Measurements from ENCODE around the genes PRR23E, TPRA1 and MGLL.

DNA sequence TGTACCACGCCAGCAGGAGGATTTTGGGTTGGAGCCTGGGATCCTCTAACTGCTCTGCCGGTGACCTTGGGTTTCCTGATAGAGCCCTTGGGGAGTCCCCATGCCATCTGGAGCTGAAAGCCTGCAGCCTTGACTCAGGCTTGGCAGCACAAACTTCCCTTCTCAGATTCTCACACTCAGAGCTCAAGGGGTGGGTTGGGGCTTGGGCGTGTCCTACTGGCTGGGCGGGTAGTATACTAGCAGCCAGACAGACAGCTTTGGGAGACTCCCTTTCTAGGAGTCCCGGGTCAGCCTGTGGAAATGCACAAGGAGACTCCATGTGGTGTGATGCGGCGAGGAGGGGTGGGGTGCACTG, 21.7 kb upstream of the PLXNA1 start:
- RRBS, 2 experiments: no CpG with 5 or more reads among the region's 7 CpGs

DNA sequence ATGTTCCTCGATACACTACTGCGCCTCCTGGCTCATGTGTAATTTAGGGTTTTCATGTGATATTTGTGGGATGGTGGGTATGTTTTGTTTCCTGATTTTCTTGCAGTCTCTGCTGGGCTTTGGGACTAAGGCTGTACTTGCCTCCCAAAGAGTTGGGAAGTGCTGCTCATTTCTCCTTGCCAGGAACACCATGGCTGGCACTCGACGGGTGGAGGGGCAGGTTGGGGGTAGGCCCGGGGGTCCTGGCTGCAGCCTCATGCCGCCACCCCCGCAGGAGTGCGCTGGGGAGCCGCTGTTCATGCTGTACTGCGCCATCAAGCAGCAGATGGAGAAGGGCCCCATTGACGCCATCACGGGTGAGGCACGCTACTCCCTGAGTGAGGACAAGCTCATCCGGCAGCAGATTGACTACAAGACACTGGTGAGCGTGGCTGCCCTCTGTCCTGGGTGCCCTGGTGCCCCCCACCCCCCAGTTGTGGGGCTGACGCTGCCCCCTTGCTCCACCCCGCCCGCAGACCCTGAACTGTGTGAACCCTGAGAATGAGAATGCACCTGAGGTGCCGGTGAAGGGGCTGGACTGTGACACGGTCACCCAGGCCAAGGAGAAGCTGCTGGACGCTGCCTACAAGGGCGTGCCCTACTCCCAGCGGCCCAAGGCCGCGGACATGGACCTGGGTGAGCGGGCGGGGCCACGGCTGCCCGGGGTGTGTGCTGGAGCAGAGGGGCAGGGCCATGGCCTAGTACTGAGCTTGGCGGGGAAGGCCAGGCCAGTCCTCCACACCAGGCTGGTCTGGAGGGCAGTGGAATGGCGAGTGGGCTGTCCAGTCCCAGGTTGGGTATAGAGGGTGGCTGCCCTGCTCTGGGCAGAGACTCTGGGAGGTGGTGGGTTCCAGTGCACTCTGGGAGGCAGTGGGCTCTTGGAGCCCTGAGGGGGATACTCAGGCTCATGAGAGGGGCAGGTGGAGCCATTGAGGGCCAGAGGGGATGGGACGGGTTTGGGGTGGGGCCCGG, 45.1 kb downstream of the PLXNA1 start:
- RRBS, 2 experiments: no CpG with 5 or more reads among the region's 33 CpGs

DNA sequence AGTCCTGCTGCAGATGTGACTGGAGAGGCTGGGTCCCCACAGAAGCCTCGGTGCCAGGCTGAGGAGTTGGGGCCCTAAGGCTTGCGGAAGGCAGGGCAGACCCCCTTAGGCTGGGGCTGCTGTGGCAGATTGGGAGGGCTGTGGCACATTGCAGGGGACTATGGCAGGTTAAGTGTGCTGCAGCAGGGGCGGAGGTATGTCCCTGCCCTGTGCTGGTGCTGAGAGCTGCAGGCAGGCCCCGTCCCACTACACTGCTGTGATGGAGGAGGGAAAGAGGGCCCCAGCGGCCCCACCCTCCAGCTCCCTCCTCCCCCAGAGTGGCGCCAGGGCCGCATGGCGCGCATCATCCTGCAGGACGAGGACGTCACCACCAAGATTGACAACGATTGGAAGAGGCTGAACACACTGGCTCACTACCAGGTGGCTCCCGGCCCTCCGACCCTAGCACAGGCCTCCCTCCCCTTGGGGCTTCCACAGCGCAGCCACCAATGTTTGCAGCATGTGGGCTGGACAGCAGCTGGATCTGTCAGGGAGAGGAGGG, 45.8 kb downstream of the PLXNA1 start:
- RRBS, 2 experiments: no CpG with 5 or more reads among the region's 15 CpGs

DNA sequence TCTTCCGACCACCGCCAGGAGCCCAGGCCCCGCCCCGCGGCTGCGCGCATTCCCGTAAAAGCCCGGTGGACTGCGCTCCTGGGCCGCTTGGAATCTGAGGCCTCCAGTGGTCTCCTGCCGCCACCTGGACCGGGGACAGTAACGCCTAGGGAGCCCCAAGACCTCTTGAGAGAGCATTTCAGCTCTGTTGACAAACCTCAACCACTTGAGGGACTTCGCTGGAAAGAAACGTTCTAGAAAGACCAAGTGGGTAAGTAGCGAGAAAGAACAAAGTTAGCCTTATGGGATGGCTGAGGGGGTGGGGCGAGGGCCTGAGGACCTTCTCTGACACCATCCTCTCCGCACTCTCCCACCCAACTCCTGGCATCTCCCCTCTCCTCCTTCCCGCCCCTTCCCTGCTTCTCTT, at the start of gene PRR23E:
Gene PRR23E (plus strand): TSS at position 106 of the 406 bp plus-strand sequence.
- RRBS, 2 experiments: 86 to 87% methylated on average over 11 of the region's 20 CpGs

DNA sequence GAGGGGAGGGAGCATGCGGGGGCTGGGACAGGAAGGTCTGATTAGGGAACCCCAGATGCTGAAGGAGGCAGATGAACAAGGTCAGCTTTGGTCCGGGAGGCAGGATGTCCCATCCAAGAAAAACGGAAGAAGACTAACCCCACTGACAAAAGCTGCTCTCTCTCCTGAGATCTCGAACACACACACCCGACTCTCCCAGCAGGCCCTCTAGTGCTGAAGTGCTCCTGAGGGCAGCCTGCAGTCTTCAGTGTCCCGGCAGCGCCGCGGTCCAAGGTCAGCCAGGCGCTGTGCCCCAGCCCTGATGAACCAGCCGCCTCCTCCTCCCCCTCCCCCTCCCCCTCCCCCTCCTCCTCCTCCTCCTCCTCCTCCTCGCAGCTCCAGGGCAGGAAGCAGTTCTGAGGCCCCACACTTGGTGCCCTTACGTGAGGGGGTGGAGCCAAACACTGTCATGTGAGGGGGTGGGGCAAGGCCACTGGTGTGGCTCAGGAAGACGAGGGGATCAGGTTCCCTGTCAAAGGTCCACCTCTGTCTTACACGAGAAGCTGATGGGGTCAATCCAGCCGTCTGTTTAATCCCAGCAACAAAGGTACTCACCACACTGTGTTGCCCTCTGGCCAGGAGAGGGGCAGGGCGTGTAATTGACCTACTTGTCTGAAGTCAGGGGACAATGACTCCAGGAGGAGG, 34.1 kb downstream of the PRR23E start:
- RRBS, 2 experiments: no CpG with 5 or more reads among the region's 17 CpGs

GRCh38 chr3:127573144-127574095, 17.1 kb downstream of the TPRA1 start:
- RRBS, 2 experiments: 90 to 93% methylated on average over 6 of the region's 18 CpGs

DNA sequence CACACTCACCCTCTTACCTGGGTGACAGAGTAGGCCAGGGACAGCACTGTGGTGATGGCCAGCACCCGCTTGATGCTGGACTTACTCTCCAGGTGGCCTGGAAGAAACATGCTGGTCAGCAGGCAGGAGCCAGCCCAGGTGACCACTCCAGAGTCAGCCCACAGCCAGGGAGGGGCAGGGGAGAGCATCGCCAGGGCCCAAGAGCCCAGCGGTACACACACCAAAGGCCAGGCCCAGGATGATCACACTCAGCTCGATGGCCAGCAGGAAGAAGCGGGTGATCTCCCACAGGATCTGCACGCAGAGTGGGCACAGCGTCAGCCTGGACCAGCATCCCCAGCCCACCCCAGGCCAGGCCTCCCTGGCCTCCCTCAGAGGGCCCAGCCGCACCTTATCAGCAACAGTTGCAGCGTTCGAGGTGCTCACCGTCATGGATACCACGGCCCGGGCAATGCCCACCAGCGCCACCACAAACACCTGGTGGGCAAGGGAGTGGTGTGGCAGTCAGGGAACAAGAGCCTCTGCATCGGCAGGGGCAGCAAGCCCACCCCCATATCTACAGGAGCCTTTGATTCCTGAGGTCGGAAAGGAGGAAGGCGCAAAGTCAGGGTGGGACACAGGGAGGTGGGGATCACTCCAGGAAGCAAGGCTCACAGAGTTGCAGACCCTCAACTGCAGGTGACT, 13.8 kb downstream of the TPRA1 start:
- RRBS, 2 experiments: no CpG with 5 or more reads among the region's 17 CpGs

DNA sequence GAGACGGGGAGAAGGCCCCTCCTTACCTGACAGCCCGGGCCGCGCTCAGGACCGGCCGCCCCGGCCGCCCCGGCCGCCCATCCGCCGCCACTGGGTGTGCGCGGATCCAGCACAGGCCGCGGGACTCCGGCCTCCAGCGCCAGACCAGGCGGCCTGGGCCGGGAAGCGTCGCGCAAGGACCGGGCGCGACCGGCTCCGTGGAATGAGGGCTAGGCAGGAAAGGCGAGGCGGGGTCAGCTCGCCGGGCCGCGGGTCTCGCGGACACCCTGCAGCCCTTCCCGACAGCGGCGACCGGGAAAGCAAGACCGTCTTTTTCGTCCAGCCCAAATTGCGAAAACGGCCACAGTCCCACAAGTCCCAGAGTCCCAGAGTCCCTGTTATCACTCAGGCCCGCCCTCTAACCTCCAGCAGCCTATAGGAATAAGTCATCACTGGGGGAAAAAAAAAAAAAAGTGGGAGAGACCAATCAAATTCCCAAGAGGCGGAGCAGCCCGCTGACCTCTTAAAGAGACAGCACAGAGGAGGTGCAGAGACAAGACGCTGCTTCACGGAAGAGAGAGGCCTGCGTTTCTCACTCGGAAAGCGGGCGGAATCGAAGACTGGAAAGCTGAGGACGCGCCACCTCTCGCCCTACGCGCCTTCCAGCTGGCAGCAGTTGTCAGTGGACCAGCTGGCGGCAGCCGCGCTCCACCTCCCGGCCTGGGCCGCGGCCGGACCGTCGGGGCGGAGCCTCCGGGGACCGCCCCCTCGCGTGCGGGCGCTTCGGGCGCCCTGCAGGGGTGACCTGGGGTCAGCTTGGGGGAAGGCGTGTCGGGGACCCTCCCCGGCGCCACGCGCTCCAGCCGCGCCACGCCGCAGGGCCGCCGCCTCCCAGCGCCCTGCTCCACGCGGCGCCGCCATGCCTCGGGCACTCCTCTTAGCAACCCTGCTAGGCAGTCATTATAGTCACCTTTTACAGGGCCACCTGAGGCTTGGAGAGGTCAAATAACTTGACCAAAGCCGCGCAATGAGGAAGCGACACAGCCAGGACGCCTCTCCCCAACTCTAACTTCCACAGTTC, at the start of gene TPRA1:
Gene TPRA1 (minus strand): TSS at position 350 of the 1,060 bp plus-strand sequence.
- RRBS, 2 experiments: 1 to 2% methylated on average over 36 of the region's 99 CpGs

- RRBS, 2 experiments: no CpG with 5 or more reads among the region's 8 CpGs
Observed at GRCh38 chr3:127735814-127736627, 63.3 kb downstream of the ABTB1 start.

DNA sequence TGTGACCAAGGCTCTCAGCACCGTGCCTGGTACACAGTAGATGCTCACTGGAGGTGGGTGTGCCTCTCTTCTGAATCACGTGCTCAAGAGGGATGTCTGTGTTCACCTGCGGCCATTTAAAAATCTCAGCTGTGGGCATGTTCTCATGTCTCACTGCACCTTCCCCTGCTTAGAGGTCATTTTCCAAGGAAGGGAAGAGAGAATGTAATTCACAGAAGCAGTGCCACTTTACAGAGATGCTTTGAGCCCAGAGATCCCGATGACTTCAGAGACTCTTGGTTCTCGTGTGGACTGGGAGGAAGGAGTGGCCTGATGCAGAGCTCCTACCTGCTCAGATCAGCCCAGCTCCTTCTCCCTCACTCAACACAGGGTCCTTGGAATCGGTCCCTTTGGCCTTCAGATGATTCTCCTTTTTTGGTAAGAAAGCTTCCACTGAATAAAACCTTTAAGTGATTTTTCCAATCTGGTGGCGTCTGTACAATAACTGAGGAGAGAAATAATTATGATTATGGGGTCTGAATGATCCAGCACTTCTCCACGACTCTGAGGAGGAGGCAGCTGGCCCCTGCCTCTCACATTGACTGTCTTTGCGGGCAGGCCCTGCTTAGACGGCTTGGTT, 62.8 kb downstream of the MGLL start:
- RRBS, 2 experiments: no CpG with 5 or more reads among the region's 10 CpGs

DNA sequence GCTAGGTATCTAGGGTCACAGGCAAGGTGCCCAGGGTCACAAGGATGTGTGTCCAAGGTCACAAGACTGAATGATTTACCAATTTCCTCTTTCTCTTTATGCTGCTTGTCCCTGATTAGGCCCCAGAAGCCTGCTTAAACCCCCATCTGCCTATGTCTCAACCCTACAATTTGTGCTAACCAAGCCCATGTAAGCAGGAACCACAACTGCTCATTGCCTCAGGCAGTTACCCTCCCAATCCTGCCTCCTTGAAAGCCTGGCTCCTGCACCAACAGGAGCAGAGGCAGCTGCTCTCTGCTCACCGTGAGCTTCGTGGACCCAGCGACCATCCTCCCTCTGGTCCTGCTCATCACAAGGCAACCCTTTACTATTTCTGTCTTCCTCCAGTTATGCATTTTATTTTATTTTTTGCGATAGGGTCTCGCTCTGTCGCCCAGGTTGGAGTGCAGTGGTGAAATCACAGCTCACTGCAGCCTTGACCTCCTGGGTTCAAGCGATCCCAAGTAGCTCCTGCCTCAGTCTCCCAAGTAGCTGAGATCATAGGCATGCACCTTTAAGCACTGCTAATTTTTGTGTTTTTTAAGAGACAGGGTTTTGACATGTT, 51.3 kb downstream of the MGLL start:
- RRBS, 2 experiments: no CpG with 5 or more reads among the region's 7 CpGs

DNA sequence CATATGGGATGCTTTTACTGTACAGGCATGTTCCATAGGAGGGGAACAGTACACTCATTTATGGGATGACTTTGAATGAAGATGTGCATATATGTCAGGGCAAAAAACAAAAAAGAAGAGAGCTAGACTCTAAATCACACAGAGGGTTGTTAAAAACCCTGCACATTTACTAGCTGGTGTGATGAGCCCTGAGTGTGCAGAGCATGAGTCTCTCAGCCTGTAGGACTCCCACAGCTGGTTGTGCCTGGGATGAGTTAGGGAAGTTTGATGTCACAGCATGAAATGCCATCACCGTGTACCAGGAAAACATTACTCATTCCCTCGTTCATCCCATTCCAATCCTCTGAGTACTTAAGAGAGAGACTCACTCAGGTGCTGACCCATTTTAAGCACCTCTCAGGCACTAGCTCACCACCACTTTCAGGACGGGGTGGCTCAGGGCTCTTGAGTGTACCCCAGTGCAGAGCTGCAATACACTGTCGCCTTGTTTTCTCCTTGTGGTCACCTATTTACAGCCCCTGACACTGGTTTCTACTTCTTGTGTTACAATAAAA, 18.8 kb downstream of the MGLL start:
- RRBS, 2 experiments: no CpG with 5 or more reads among the region's 4 CpGs

DNA sequence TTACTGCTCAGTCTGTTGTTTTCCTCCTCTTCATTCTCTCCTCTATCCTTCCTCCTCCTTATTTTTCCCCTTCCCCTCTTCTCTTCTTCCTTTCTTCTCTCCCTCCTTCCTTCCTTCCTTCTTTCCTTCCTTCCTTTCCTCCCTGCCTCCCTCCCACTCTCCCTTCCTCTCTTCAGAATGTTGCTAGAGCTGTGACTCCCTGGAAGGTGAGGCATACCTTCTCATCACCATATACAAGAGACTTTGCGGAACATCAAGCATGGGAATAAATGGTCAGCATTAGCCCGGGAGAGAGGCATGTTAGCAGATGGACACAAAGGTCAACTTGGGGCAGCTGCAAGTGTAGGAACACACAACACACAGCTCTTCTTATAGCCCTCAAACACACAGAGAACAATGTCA, 8.4 kb downstream of the MGLL start:
- RRBS, 2 experiments: no CpG with 5 or more reads among the region's 2 CpGs

DNA sequence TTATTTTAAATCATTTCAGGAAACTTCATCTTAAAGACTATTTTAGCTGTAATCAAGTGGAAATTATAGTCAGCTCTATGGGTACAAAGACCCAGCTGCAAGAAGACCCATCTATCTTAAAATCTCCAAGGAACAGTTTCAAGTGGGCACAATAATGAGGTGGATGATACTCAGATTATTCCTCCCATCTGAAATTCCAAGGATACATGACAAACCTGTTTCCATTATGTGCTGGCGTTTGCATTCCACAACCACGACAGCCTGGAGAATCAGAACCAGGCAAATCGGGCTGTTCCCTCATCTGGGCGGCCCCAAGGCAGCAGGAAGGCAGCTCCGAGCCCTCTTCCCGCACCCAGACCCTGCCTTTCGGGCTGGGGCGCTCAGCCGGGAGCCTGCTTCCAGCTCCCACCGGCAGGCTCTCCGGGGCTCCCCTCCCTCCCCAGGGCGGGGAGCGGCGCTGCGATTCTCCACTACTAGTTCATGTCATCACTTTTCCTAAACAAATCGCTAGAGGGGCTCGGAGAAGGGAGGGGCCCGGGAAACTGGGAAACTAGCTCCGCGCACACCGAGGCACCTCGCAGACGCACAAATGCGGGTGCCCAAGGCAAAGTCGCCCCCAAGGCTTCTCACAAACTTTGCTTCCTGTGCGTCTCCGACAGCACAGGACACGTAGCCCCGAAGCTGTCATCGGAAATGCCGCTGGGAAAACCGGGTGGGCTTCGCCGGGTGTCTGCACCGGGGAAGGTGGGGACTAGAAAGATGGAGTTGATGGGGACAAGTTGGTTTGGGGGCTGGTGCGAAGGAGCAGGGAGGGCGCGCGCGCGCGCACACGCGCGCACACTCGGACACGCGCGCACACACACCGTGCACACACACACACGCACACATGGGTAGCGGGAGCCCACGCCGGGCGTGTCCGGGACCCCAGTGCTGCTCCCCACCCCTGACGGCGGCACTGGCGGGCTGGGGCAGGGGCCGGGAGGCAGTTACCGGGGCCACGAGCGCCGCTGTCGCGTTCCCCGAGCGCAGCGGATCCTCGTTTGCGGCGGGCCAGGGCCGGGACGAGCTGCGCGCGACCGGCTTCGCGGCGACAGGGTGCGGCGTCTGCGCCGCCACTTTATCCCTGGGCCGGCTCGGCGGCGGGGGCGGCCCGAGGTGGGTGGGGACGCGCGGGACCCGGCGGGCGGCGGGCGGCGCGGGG, at the start of gene MGLL:
Gene MGLL (minus strand): TSS at position 422 of the 1,201 bp plus-strand sequence.
- RRBS, 2 experiments: under 1 to 1% methylated on average over 36 of the region's 101 CpGs

DNA sequence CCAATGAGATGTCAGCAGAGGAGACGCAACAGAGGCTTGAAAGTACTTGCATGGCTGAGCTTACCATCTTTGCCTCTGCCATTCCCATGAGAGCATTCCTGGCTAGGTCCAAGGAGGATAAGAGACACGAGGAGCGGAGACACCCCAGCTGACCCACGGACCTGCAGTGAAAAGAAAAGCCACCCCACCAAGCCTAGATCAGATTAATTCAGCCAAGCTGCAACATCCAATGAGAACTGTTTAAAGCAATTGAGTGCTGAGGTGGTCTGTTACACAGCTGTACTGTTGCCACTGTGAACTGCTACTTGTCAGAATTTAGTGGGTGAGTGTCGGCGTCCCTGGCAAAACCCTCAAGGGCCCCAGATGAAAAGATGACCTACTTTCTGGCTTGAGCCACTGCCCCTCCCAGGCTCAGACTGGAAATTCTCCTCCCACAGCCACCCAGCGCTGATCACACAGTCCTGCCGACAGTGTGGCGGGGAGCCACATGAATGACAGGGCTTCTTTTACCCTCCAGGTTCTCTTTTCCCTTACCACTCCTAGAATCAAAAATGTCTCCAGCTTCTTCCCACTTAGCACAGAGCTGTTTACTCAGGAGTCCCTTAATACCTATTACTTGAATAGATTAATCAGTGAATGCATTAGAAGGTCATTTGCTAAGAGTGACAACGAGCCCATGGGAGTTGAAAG, 26.4 kb upstream of the KBTBD12 start:
- RRBS, 2 experiments: no CpG with 5 or more reads among the region's 10 CpGs

DNA sequence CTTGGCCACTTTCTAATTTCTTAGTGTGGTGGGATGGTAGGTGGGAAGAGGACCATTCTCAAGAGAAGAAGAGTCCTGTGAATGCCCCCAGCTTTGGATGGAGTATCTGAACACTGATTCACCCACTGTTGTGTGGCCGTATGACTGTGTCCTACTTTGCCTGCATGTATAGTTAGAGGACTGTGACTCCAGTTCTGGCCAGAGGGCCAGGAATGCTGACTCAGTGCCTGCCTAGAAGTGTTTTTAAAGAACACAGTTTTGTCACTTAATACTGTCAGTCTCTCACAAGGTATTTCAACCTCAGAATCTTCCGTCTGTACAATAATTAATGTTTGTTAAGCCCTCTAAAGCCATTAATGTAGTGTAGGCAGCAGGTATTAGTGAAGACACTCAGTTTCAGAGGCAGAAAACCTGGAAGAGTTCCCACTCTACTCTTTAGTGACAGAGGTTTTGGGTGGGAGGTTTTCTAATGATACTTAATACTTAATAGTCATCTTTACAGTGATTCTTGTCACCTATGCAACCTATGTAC, 2.2 kb downstream of the SEC61A1 start:
- RRBS, 2 experiments: no CpG with 5 or more reads among the region's 2 CpGs

DNA sequence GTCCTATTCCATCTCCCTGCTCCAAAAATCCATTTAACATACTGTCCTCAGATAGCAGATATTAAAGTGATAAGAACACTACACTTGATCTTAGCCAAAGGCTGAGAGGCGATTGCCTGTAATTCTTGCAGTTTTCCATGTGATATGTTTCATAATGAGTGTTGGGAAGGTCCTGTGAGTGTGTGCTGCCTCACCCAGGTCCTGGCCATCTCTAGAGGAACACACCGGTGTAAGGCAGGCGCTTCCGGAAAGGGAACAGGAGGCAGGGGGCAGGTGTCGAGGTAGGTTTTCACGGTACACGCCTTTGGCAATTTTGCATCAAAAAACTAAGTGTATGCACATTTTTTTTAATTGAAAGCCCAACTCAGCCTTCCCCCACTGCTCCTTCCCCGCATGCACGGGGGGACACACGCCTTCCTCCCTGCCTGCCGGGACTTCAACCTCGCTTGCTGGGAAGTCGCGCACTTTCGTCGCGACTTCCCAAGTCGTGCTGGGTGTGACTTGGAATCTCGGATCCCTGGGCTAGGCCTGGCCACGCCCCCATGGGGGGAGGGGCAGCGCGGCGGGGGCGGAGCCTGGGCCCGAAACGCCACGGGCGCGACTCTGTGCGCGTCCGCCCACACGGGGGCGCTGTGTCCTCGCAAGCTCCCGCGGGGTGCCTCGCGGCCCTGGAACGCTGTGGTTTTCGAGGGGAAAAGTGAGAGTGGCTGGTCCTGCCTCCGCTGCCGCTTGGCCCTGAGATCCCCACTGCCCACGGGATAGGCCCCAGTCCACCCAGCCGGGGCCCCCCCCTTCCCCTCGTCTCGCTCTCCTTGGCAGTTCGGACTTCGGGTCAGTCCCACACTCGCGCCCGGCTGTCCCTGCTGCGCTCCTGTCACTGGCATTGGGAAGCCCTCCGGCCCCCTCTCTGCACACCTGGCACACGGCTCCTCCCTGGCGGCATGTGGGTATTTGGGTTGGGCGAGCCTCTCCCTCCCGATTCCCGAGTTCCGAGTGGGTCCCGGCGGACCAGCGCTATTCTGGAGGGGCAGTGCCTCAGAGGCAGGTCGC, 23.2 kb downstream of the SEC61A1 start:
- RRBS, 2 experiments: 3 to 4% methylated on average over 10 to 14 of the region's 64 CpGs

DNA sequence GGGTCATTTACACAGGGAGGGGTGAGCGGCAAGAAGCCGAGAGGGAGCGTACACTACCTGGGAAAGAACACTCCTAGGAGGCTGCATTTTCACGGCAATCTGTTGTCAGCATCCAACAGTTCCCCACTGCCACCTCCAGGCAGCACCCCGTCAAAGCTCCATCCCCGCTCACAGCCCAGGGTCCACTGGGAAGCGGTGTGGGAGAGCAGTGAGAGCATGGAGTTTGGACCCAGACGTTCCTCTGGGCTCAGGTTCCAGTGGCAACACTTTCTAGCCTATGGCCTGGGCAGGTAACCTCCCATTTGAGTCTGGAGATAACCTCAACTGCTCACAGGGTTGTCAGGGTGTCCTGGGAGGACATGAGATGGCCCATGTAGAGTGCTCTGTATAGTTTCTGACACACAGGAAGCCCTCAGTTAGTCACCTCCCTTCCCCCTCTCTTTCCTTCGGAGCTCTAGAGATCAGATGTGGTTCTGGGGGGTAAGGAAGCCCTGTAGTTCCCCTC, 29.2 kb downstream of the RUVBL1 start:
- RRBS, 2 experiments: no CpG with 5 or more reads among the region's 9 CpGs

- RRBS, 2 experiments: no CpG with 5 or more reads among the region's 26 CpGs
Observed at GRCh38 chr3:128152555-128153065, 671 bp upstream of the EEFSEC start.

GRCh38 chr3:128293820-128294453, 140.7 kb downstream of the EEFSEC start:
- RRBS, 2 experiments: no CpG with 5 or more reads among the region's 1 CpG